Bronchial lymph node (tissue), 1 donor: ENCODE measurements around a stretch of chr20.

DNA sequence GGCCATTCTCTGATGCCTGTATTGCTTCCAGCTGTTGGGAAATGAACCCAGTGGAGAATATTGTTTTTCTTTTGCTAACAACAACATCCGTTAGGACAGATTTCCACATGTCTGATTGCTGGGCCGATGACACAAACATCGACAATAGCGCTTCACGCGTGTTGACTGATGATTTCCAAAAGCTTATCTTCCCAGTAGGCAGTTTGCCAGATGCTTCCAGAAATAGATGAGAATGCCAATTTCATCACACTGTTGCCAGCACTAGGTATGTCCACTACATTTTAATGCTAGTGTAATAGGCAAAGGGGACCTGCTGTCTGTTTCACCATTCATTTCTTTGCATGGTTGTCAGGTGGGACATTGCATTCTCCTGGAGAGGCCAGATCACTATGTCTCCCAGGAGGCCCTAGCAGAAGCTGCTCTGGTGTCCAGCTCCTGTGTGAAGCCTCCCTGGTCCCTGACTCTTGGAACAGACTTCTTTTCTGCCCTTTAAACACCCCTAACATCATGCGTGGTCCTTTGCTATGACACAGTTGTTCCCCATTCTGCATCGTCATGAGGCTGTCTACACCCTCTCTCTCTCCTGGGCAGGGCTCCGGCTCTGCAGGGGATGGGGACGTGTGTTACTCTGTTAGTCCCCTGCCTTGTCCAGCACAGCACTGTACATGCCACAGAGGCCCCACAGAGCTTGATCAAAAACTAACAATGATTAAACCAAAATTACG, 181.6 kb downstream of the CDH26 start:
- PRO-cap, result no peak

DNA sequence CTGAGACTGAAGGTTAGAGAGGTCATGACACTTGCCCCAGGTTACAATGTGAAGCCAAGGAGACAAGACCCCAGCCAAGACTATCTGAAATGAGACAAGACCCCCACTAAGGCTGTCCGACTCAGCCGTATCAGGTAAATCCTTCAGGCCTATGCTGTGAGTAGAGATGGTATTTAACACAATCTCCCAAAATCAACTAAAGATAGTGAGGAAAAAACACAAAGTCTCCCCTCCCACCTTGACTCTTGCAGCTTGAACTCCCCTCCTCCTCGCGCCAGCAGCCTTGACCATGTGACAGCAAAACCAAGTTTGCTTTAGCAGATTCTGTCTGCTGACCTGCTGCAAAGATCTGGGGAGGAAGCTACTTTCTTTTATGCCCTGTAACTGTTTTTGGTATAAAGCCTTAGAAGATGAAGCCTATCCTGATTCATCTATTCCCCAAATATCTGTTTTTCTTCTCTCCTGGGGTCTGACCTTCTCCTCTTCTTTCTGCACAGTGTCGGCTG, 509.5 kb downstream of the CDH26 start:
- PRO-cap, result no peak

GRCh38 chr20:61602816-61603191, 350.7 kb downstream of the CDH4 start:
- PRO-cap, result no peak

DNA sequence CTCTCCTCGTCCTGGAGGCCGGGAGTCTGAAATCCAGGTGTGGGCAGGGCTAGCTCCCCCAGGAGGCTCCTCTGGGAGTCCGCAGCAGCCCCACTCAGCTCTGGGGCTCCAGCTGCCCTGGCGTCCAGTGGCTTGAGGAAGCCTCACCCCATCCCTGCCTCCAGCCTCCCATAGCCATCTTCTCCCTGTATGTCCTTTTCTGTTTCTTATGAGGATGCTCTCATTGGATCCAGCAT, 387.1 kb downstream of the TAF4 start:
- PRO-cap, result unidirectional peak, minus-strand start at position 129 of the sequence

GRCh38 chr20:62135542-62136388, 7.4 kb downstream of the PSMA7 start:
- PRO-cap, result no peak

- PRO-cap, result no peak
These were observed 302 bp downstream of the SS18L1 start for GRCh38 chr20:62143998-62144144.

GRCh38 chr20:62236673-62237243, 1.6 kb upstream of the OSBPL2 start:
- PRO-cap, result no peak

DNA sequence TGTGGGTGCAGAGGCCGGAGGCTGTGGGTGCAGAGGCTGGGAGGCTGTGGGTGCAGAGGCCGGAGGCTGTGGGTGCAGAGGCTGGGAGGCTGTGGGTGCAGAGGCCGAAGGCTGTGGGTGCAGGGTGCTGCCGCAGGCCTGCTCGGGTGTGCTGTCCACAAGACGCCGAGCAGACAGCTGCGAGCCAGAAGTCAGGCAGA, 14.4 kb upstream of the ADRM1 start:
- PRO-cap, result no peak

GRCh38 chr20:62301721-62302880, 696 bp upstream of the ADRM1 start:
- PRO-cap, result bidirectional peak, plus-strand start at chr20:62302071, minus-strand start at chr20:62302014; bidirectional peak, plus-strand start at chr20:62302987, minus-strand start at chr20:62302773

GRCh38 chr20:62318575-62319216, 15.9 kb downstream of the ADRM1 start:
- PRO-cap, result no peak

DNA sequence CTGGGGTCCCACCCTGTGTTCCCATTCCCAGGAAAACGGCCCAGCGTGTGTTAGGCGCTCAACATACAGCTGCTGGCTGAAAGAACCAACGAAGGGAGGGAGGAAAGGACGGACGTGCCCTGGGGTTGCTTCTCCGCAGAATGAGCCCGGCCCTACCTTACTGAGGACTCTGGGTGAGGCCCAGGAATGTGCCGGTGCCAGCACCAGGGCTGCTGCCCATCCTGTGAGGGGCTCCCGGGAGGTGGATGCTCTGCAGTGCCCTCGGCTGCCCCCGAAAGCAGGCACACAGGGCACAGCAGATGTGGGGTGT, 16.3 kb downstream of the LAMA5 start:
- PRO-cap, result no peak

GRCh38 chr20:62364445-62364846, 2.7 kb downstream of the LAMA5 start:
- PRO-cap, result bidirectional peak, plus-strand start at chr20:62364669, minus-strand start at chr20:62364512

GRCh38 chr20:62366282-62366896, 723 bp downstream of the LAMA5 start:
- PRO-cap, result no peak

DNA sequence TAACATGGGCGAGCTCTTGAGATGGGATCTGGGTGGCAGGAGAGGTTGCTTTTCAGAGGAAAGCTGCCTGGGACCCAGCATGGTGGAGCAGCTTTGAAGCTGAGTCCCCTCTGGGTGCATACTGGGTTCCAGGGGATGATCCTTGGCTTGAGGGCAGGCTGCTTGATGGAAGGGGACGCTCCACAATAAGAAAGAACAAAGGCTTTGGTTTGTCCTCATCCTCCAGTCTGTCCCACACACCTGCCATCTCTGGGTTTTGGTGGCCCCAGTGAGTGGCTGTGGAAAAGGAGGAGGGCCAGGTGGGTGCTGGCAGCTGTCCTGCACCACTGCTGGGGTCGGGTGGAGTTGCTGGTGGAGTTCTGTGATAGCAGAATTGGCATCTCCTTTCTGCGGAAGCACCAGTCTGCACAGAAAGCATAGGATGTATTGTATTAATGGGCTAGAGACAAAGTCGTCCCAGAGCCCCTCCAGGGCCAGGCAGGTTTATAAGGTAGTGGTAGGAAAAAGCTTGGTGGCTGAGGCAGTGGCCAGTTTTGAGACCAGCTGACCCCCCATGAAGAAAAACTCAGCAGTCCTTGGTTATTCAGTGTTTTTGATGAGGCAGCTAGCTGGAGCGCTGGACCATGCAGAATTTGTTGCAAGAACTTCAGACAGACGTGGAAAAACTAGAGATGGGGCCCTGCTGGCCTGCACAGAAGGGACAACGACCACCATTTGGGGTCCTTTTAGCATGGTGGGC, 2.4 kb downstream of the RPS21 start:
- PRO-cap, result no peak

DNA sequence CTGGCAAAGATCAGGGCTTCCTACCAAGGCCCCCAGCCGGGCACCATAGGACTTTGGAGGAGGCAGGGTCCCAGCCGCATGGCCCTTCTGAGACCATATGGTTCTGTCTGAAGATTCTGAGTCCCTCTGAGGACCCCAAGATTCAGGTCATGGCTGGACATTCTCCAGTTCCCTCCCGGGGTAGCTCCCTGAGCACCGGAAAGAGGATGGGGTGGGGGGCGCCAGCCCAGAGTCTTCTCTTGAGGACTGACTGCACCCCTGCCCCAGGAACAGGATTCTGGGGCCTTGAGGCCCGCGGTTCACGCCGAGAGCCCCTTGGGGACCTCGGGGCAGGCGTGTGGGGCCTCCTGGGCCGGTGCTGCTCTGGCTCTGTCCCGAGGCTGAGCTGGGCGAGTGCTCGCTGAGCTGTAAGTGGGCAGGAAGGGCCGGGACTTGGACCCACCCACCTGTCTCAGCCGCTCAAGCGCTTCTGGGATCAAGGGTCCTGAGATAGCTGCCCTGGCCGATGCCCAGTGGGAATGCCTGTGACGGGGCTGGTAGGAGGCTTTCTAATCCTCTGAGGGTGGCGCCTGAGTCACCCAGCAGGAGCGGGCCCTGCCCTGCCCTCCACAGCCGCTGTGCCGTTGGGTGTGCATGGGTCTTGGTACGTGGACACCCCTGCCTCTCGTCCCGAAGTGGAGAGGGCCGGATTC, 42.9 kb upstream of the GATA5 start:
- PRO-cap, result no peak

GRCh38 chr20:62551863-62552544, 76.2 kb upstream of the GATA5 start:
- PRO-cap, result no peak

GRCh38 chr20:62559430-62559935, 82.8 kb upstream of the SLCO4A1 start:
- PRO-cap, result no peak

- PRO-cap, result no peak
These were observed 46.7 kb upstream of the SLCO4A1 start for GRCh38 chr20:62595281-62596281.

DNA sequence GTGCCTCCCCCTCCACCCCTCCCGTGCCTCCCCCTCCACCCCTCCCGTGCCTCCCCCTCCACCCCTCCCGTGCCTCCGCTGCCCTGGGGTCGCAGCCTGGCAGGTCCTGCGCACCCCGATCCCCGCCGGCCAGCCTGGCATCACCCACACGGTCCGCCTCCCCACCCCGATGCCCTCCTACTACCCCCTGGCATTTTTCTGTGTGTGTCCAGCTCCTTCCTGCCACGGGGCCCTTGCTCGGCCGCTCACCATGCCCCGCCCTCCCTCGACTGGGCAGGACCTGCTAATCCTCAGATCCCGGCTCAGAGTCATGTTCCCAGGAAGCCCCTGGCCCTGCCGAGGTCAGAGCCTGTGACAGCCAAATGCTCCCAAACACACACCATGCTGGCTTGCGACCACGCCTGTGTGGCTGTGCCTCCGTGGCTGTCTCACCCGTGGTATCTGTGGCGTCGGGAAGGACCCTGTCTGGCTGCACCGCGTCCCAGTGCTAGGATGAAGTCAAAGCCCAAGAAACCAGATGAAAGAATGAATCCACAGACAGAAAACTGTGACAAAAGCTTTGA, 21.0 kb upstream of the SLCO4A1 start:
- PRO-cap, result no peak

DNA sequence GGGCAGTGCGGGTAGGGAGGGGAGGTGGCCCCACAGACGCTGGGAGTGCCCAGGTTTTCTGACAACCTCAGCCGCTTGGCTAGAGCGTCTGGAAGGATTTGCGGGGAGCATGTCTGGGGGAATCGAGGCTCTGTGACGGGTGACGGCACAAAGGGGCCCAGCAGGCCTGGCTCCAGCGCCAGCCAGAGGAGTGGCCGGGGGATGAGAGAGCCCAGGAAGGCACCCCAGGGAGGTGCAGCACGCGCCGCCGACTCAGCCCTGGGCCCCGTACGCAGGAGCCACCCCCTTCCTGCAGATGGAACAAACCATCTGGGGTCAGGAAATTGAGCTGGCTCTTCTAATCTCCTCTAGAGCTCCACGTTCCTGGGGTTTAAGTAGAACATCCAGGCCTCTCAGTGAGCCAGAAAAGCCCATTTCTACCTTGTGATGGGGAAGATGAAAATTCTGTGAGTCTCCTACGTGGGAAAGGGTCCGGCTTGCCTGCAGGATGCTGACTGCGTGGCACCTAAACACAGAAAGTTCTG, 5.8 kb upstream of the SLCO4A1 start:
- PRO-cap, result no peak